ENCODE measurements around a stretch of chr20.

- PRO-cap = no peak
Measured at GRCh38 chr20:64273591-64273905, 18.0 kb downstream of the PCMTD2 start.